ENCODE measurements around a stretch of chr16.

DNA sequence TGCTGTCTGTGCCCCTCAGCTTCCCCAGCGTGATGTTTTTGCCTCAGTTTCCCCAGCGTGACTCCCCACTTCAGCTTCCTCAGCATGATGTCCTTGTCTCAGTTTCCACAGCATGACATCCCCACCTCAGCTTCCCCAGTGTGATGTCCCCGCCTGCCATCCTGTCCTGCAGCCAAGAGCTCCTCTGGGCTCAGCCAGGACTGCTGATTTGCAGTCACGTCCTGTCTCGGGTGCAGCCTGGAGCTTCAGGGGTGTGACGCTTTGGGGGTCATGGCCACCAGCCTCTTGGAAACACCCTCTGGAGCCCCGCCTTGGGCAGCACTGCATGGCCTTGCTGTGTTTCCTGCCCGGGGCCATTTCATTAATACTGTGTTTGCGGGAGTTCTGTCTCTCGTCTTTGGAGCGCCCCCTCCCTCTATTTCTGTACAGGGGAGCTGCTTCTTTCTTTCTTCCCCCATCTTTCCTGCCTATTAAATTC lies 16.5 kb upstream of the NUDT16L1 start:
- PRO-cap = no peak

GRCh38 chr16:4682514-4683768 lies 10.4 kb upstream of the NUDT16L1 start:
- PRO-cap = no peak

- PRO-cap = no peak
These were observed 8.0 kb downstream of the NUDT16L1 start for GRCh38 chr16:4701380-4701829.

- PRO-cap = no peak
These were observed 14.9 kb downstream of the NAGPA start for GRCh38 chr16:5018617-5019369.

GRCh38 chr16:5117407-5117891 lies 19.9 kb upstream of the EEF2KMT start:
- PRO-cap = no peak

DNA sequence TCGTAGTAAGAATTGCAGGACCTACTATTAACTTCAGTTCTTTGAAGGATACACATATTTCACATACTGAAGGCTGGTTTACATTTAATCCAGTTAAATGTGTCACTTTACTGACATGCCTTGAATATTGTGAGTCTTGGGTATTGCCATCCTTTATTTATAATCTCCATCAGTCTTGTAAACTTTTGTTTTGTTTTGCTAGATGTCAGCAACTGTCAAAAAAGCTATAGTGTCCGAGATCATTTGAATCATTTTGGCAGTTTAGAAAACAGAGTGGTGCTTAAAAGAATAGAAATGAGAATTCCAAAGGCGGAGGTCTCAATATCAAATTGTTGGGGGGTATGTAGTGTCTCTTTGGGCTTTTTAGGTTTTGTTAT lies 529.2 kb downstream of the RBFOX1 start:
- PRO-cap = no peak

DNA sequence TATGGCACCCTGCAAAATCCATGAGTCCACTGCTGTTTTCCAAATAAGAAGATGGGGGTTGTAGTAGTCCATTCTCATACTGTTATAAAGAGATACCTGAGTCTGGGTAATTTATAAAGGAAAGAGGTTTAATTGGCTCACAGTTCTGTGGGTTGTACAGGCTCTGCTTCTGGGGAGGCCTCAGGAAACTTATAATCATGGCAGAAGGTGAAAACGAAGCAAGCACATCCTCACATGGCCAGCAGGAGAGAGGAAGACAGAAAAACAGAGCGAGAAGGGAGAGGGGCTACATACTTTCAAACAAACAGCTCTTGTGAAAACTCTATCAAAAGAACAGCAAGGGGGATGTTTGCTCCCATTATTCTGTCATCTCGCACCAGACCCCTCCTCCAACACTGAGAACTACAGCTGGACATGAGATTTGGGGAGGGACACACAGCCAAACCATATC lies 1200.5 kb downstream of the TMEM114 start:
- PRO-cap = no peak

- PRO-cap = no peak
These were observed 262.0 kb downstream of the TMEM114 start for GRCh38 chr16:8328302-8328779.

GRCh38 chr16:8582098-8582502 lies 8.2 kb downstream of the TMEM114 start:
- PRO-cap = no peak

DNA sequence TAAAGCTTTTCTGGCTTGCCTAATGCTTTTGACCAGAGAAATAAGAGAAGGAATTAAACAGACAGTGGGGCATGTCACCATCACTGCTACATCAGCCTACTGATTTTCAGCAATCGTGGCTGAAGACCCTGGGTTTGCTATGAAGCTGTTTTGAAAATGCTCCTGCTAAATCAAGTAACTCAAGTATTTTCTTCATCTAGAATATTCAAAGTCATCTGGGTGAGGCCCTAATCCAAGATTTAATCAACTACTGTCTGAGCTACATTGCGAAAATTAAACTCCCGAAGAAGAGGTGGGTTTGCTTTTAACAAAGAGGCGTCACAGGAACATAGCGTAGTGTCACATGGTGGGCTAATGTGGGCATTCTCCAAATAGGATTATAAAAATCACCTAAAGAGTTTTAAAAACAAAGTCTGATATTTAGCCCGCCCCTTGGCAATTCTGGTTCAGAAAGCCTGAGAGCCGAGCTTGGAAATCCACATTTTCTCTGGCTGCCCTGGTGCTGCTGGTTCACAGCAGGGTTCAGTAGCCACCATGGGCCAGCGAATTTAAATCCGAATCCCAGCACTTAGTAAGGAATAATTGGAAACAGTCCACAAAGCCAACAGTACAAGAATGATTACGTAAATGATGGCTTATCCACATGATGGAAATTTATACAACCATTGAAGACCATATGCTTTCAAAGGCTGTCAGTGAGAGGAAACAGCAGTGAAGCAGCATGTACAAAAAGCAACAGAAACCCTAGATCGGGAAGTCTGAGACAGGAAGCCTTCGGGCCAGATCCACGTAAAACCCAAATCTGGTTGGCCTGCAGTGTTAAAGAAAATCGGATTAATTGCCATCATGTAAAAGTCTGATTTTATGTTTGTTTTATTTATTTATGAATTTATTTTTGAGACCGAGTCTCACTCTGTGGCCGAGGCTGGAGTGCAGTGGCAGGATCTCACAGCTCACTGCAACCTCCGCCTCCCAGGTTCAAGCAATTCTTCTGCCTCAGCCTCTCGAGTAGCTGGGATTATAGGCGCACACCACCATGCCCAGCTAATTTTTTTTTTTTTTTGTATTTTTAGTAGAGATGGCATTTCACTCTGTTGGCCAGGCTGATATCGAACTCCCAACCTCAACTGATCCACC lies 8.8 kb downstream of the PMM2 start:
- PRO-cap = no peak

DNA sequence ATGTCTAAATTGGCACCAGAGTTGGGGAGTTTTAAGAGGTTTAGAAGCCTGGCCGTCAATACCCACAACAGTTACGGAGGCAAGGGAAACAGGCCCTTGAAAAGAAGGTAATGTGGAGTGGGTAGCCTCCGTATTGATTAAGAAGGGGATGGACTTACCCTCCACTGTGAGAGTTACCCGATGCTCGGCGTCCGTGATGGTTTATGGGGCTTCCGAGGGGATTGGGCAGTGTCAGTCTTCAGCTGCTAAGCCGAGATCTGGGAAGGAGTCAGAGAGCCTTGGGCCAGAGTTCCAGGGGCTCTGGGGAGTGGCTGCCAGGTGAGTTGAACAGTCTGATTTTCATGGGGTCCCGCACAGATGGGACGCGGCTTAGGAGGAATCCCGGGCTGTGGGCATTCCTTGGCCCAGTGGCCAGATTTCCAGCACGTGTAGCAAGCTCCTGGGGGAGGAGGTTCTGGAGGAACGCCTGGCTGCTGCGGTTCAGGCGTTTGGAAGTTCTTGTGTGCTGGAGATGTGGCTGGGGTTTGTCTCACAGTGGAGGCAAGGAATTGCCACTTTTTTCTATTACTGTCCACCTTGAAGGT lies 32.7 kb downstream of the CARHSP1 start:
- PRO-cap = no peak

DNA sequence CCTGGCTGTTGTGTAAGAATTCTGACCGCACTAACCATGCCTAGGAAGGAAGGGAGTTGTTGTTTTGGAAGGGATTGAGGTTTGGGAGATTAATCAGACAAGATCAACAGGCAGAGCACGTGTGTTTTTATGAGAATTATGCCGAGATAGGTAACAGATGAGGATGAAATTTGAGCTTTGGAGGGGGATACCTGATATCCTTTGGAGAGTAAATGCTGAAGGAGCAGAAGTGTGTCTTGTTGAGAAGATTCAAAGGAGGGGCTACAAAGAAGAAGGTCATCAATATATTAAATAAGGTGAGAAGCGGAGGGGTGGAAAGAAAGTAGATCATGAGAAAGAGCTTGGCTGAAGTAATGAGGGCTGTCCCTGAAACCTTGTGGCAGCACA lies 26.7 kb downstream of the CARHSP1 start:
- PRO-cap = no peak

DNA sequence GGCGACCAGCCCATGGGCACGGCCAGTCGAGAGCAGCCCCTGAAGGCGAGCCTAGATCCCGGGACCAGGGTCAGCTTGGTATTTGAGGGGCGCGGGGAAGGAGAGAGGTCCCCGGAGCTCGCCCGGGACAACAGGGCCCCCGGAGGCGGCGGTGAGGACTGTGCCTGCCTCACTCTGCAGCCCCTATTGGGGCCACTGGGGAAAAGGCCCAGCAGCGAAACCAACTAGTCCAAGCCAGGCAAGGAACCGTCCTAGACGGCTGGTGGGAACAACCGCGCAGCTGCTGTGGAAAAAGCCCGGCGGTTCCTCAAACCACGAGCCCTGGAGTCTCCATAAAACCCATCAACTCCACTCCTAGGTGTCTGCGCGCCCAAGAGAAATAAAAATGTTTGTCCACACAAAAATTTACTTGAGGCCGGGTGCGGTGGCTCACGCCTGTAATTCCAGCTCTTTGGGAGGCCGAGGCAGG lies 864 bp upstream of the CARHSP1 start:
- PRO-cap = no peak

GRCh38 chr16:8887958-8888639 lies 5.9 kb downstream of the LITAFD start:
- PRO-cap = no peak

DNA sequence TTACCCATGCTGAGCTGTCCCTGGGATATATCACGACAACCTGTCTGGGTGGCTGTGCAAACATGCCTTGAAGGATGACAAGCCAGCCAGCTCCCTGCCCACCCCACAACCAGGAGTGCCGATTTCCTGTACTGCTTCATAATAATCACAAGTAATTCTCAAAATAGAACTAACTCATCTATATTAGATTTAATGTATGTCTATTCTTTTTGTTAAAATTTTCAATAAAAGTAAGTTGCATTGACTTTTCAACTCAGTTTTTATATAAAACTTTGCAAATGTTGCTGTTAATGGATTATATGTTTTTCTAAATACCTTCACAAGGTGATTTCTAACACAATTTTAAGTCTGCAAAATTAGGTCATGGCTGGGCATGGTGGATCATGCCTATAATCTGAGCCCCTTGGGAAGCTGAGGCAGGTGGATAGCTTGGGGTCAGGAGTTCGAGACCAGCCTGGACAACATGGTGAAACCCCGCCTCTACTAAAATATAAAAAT lies 36.1 kb downstream of the LITAFD start:
- PRO-cap = no peak

- PRO-cap = no peak
These were observed 28.7 kb downstream of the USP7 start for GRCh38 chr16:8934988-8935441.

DNA sequence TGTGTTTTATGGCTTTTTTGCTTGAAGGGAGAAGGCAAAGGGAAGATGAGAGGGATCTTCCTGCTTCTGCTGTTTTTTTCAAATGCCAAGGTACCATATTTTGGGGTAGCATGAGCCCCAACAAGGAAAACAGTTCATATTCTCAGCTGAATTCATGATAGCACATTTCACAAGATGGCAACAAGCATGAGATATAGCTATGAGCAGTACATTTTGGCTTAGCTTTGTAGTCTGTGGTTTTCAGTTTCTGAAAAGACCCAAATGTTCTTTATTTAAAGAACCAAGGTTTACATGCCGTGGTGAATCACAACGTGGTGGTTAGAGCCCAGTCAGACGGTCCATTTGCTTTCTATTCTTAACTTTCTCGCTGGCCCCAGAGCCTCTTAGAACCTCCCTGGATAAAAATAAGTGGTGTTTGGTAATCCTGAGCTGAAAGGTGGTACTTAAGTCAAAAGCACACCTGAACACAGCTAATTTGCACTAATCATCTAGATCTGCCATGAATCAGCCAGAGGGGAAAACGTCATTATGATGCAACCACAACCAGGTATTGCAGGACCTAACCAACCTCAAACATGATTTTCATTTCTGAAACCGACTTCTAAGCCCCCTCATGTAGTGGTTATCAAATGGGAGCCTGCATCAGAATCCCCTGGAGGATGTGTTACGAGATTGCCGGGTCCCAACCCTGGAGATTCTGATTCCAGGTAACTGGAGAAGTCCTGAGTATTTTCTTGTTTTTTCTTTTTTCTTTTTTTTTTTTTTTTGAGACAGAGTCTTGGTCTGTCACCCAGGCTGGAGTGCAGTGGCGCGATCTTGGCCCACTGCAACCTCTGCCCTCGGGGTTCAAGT lies 18.5 kb upstream of the HAPSTR1 start:
- PRO-cap = no peak

DNA sequence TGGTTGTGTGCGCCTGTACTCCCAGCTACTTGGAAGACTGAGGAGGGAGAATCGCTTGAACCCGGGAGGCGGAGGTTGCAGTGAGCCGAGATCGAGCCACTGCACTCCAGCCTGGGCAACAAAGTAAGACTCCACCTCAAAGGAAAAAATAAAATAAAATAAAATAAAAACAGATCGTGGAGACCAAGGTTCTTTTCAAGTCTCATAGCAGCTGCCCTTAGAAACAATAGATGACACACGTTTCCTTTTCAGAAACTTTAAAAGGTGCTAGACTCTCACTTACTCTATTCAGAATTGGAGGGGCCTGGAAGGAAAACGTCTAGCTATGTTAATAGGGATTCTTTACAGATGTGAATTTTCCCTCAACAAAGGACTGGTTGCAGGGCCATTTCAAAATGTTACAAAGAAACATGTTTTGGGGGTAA lies 13.2 kb upstream of the HAPSTR1 start:
- PRO-cap = no peak

- PRO-cap = no peak
These were observed 5.0 kb downstream of the HAPSTR1 start for GRCh38 chr16:9096347-9096954.

- PRO-cap = no peak
These were observed 16.3 kb downstream of the HAPSTR1 start for GRCh38 chr16:9107607-9108183.

All from peritoneum (tissue), 1 donor.